A549 (cell line): ENCODE measurements around the genes CXorf51A, FMR1NB, VMA21 and ZNF185.

DNA sequence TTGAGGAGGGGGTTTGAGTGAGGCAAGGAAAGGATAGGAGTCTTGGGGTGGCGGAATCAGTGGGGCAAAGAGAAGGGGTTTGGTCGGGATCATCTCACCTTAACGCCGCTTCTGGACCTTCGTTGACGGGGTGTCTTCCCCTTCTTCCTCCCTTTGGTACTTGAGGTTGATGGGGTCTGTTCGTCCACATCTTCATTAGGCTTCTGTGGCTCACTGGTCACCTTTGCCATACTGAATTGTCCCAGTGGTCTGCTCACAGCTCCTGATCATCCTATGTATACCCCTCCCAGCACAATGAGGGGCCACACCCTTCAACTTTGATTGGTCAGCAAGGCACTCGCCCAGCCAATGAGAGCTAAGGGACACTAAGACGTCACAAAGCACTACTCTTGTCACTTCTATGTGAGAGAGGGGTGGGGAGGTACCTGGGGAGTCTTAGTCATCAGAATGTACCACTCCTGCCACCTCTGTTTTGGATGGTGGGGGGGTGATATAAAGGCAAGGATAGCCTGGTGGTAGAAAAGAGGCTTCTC is at the start of gene CXorf51A:
Gene CXorf51A (minus strand): TSS at position 251 of the 533 bp plus-strand sequence.
- PRO-cap = no peak
CAGE:
- cytosol, long polyA plus RNA = no peak
- long polyA plus RNA = no peak
- nucleus, long polyA plus RNA = no peak

DNA sequence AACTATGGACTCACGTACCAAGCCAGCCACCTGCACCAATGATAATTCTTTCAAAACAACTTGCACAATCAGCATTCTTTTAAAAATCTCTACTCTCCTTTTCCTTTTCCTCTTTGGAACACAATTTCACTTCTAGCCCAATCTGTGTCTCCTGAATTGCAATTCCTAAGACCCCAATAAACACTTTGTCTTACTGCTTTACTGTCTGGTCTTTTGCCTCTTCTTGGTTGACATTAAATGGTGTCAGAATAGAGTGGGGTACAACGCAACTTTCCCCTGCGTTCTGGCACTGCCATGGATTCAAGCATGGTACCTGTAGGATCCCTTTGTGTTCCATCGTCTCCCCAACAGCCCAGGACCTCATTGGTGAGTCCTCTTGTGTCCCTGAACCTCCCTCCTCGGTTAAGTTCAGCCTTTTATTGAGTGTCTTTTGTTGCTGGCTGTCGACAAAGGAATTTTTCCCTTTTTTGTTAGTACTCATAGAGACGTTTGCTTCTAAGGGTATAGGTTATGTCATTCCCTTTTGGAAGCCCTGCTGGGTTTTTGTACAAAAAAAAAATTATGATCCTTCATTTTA is 35.5 kb upstream of the FMR1 start:
- PRO-cap = no peak
CAGE:
- cytosol, long polyA plus RNA = no peak
- long polyA plus RNA = no peak
- nucleus, long polyA plus RNA = no peak

GRCh38 chrX:147876960-147877250 is 34.8 kb upstream of the FMR1 start:
- PRO-cap = no peak
CAGE:
- cytosol, long polyA plus RNA = no peak
- long polyA plus RNA = no peak
- nucleus, long polyA plus RNA = no peak

DNA sequence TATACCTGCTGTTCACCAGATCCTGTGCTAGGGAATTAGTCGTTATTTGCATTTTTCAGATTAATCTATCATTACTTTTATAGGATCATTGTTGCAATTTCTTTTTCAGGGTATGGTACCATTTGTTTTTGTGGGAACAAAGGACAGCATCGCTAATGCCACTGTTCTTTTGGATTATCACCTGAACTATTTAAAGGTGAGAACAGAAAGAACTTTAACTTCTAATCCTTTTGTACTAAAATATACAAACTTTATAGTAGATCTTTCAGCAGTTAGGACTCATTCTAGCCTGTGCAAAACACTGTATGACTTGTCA is 28.7 kb downstream of the FMR1 start:
- PRO-cap = no peak
CAGE:
- cytosol, long polyA plus RNA = no peak
- long polyA plus RNA = no peak
- nucleus, long polyA plus RNA = no peak

GRCh38 chrX:147981074-147981455 is at the start of gene FMR1NB:
Gene FMR1NB (plus strand): TSS chrX:147981337.
- PRO-cap = no peak
CAGE:
- cytosol, long polyA plus RNA = no peak
- long polyA plus RNA = no peak
- nucleus, long polyA plus RNA = no peak

DNA sequence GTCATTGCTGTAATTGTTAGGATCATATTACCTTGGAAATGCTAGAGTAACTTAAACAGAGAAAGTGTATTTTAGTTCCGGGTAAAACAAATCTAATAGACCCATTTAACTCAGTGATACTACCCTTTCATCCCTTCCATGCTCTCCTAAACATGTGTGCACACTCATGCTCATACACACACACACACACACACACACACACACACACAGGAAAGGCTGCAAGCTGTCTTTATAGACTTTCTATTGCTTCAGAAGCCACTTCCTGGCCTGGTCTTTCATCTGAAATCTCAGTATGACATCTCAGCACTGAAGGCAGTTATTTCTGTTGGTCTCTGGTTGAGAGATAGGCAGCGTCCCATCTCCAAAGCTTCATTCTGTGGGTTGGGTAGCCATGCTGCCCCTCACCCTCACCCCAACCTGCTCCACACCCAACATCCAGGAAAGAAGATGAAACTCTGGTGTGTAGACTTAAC is 190.1 kb upstream of the AFF2 start:
- PRO-cap = no peak
CAGE:
- cytosol, long polyA plus RNA = no peak
- long polyA plus RNA = no peak
- nucleus, long polyA plus RNA = no peak

- PRO-cap = no peak
CAGE:
- cytosol, long polyA plus RNA = no peak
- long polyA plus RNA = no peak
- nucleus, long polyA plus RNA = no peak
These were observed 10.4 kb upstream of the HSFX2 start for GRCh38 chrX:149605353-149606034.

GRCh38 chrX:150298203-150298965 is 64.7 kb upstream of the MAMLD1 start:
- PRO-cap = no peak
CAGE:
- cytosol, long polyA plus RNA = no peak
- long polyA plus RNA = no peak
- nucleus, long polyA plus RNA = no peak

GRCh38 chrX:150364841-150365855 is 2.0 kb downstream of the MAMLD1 start:
- PRO-cap = no peak
CAGE:
- cytosol, long polyA plus RNA = no peak
- long polyA plus RNA = no peak
- nucleus, long polyA plus RNA = no peak

DNA sequence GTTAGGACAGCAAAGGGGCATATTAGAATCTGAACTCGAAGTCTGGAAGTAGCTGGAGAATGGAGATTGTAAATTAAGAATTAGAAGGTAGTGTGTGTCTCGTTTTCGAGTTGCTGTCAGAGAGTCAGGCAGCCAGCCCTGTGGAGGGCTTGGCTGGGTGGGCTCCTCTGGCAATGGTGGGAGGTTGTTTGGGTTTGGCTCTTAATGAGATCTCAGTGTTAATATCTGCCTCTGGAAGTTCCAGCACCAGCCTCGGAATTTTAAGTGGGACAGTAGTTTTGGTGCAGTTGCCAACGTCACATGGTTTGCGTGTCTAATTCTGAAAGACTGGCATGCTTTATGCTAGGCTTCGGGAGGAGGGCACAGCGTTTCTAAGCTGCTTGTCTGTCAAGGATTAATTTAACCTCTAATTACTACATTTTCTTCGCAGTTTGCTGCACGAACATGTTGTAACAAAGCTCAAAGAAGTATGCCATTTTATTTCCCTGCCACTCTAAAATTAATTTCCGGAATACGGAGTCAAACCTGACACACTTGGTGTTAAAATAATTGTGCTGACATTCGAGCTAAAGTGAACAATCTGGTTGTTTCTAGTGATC is 9.2 kb downstream of the MAMLD1 start:
- PRO-cap = no peak
CAGE:
- cytosol, long polyA plus RNA = no peak
- long polyA plus RNA = no peak
- nucleus, long polyA plus RNA = no peak

DNA sequence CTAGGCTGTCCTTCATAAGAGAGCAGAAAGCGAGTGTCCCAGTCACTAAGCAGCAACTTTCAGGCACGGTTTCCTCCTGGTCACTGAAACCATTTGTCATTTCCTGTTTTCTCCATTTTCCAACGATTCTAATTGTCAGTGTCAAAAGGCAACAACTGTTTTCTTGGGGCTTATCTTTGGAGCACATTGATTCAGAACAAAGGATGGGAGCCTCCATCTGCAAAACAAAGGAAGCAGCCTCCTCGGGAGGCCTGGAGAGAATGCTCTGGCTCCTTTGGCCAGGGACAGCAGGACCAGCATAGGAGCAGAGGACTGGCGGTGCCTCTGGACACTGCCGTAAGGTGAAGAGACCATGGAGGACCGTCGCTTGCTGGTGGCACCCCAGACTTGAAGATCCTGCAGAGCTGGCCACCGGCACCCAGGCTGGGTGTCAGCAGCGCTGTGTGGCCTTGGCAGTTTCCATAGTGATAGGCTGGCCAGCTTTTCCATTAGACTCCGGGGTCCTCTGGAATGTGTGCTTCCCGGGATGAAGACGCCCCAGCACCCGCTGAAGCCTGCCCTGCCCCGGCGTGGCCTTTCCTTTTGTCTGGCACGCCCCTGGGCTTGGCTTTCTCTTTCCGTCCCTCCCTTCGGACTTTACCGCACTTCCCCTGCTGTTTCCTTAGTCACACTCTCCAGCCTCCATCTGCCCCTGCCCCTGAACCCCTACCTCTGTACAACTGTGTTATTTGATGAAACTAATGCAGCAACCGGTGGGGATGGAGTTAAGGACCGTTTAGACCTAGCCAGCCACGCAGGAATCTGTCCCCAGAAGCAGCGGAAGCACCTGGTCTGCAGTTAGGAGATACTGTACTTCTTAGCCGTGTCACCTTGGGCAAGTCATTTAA is 61.0 kb upstream of the MTM1 start:
- PRO-cap = no peak
CAGE:
- cytosol, long polyA plus RNA = no peak
- long polyA plus RNA = no peak
- nucleus, long polyA plus RNA = no peak

GRCh38 chrX:150517396-150517857 is 51.0 kb upstream of the MTM1 start:
- PRO-cap = no peak
CAGE:
- cytosol, long polyA plus RNA = no peak
- long polyA plus RNA = no peak
- nucleus, long polyA plus RNA = no peak

- PRO-cap = no peak
CAGE:
- cytosol, long polyA plus RNA = no peak
- long polyA plus RNA = no peak
- nucleus, long polyA plus RNA = no peak
These were observed 5.8 kb downstream of the MTMR1 start for GRCh38 chrX:150699084-150699327.

GRCh38 chrX:150706406-150706947 is 13.3 kb downstream of the MTMR1 start:
- PRO-cap = no peak
CAGE:
- cytosol, long polyA plus RNA = no peak
- long polyA plus RNA = no peak
- nucleus, long polyA plus RNA = no peak

- PRO-cap = bidirectional peak, plus-strand start at chrX:151397230, minus-strand start at chrX:151396981
CAGE:
- cytosol, long polyA plus RNA = no peak
- long polyA plus RNA = start-site peak on the plus strand at chrX:151397227-151397244, 46 and 41 reads in 2 replicates
- nucleus, long polyA plus RNA = no peak
These were observed at the start of gene VMA21 for GRCh38 chrX:151396130-151397400. Gene VMA21 (plus strand): TSS chrX:151397206.

GRCh38 chrX:151711703-151712239 is 4.1 kb upstream of the FATE1 start:
- PRO-cap = no peak
CAGE:
- cytosol, long polyA plus RNA = no peak
- long polyA plus RNA = no peak
- nucleus, long polyA plus RNA = no peak

- PRO-cap = no peak
CAGE:
- cytosol, long polyA plus RNA = no peak
- long polyA plus RNA = no peak
- nucleus, long polyA plus RNA = no peak
These were observed at the start of gene ZNF185 for GRCh38 chrX:152897728-152898531. Gene ZNF185 (plus strand): TSS chrX:152898067.

DNA sequence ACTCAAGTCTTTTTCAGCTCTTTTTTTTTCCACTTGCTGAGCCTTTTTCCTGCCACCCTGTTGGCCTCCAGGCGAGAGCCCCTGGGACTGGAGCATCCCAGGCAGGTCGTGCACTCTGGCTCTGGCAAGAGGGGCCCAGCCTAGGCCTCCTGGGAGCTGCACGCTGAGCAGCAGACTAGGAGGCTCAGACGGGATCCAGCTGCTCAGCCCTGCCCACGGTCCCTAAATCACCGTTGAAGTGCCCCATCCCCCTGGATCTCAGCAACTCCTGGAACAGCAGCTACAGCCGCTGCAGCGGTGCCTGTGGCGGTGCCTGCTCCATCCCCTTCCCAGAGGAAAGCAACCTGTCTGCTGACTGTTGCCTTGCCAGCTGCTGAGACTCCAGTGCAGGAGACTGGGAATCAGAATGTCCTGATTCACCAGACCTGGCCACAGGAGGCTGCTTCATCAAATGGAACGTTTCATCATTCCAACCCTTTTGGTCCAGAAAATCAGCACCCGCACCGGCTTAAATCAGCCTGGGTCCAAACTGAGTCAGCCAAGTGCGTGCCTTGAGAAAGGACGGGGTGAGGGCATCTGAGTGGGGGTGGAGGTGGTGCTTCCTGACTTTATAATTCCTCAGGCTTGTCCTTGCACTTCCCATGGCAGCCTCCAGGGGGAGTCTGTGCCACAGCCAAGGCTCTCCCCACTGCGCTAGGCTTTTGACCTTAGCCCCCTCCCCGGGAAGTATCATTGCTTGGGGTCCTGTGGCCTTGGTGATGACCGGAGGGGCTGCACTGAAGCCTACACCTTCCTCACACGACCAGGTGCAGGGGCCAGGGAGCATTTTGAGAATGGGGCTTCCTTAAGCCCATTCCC is 6.4 kb downstream of the ZNF185 start:
- PRO-cap = no peak
CAGE:
- cytosol, long polyA plus RNA = no peak
- long polyA plus RNA = no peak
- nucleus, long polyA plus RNA = no peak

DNA sequence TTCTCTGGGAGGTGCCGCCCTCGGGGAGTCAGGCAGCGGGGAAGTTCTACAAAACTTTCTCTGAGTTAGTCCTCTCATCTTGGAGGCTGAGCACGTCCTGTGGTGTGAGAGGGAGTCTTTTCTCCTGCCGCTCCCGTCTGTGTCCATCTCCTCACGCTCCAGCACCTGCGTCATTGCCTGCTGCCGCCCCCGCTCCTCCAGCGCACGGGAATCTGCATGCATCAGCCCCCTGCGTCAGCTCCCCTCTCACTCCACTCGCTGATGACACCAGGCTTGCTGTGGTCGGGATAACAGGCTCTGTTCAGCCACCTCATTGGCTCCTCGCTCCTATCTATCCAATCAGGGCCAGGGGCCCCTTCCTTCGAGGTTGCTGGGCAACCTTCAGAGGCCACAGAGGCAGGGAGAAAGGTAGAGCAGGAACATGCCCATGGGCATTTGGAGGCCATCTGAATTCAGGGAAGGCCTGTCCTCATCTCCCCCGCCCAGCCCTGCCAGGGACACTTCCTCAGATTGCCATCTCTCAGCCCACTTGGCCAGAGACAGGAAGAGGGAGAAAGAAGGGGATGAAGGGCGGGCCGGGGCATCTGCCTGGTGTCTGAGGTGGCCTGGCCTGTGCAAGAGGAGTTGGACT is 9.3 kb downstream of the ZNF185 start:
- PRO-cap = no peak
CAGE:
- cytosol, long polyA plus RNA = no peak
- long polyA plus RNA = no peak
- nucleus, long polyA plus RNA = no peak

DNA sequence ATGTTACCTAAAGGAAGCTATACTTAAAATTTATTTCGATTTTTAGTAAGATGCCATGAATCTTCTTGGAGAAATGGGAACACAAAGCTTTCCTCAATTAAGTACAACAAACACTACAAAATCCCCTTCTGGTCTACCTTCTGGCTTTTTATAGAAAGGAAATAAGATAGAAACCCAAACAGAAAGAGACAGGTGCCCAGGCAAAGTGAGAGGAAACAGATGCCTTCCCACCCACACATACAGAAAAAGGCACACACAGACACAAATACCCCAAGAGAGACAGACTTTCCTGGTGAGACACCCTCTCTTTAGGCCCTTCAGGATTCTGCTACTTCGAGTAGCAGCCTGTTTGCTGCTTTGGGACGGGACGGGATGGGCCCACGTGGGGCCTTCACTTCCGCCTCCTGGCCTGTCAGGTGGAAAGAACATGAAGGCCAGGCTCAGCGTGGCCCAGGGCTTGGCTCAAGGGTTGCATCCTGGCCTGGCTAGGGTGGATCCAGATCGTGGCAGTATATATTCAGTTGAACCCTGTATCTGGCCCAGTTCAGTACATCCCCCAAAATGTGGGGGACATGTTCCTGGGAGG is 2.1 kb downstream of the ZNF275 start:
- PRO-cap = no peak
CAGE:
- cytosol, long polyA plus RNA = no peak
- long polyA plus RNA = no peak
- nucleus, long polyA plus RNA = no peak